Pericardium fibroblast (primary cell): Measurements from ENCODE around the gene NELL1.

- RAMPAGE, long total RNA: no peak
Measured at GRCh38 chr11:19784650-19785276, 72.1 kb downstream of the NAV2 start.

- RAMPAGE, long total RNA: no peak
Measured at GRCh38 chr11:19793304-19793721, 80.7 kb downstream of the NAV2 start.

DNA sequence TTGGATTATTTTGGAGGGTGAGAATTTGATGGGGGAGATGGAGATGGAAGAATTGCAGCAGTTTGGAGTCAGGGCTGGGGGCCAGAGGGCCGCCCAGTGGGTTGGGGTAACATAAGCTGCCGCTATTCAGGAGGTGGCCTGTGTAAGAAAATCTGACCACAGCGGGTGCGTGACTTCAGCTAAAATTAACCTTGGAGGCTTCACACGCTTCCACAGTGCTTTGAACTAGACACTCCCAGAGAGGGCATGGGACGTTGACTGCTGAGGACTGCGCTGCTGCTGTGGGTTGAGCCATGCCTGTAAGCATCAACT, 100.8 kb downstream of the NAV2 start:
- RAMPAGE, long total RNA: no peak

DNA sequence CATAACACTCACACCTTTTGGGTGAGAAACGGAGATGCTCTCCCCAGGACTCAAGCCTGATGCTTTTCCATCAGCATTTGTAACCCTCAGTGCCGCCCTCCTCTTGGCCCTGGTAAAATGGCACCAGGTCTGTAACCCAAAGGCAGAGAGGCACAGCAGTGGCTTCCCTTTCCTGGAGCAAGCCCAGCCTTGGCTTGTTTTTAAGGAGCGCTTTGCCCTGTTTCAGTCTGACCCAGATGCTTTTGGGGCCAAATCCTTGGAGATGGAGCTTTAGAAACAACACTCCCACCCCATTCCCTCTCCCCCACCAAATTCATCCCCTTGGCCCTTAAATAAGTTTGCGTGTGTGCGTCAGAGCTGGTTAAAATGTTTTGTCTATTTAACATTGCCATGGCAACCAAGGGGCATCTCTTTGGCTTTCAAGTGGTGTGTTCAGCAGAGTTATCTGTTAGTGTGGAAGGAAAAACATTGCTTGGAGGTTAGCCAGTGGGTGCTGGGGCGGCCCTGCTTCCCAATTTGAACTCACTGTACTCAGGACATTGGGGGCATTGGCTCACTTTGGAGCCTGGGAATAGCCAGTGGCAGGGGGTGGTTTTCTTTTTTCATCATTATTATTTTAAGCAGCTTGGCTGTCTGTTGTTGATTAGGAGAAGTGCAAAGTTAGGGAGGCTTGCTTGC, 134.2 kb downstream of the NAV2 start:
- RAMPAGE, long total RNA: no peak

GRCh38 chr11:20020204-20020564, 140.1 kb downstream of the DBX1 start:
- RAMPAGE, long total RNA: no peak

- RAMPAGE, long total RNA: no peak
Measured at GRCh38 chr11:20668863-20669763, at the start of gene NELL1. Gene NELL1 (plus strand): TSS chr11:20669586.

DNA sequence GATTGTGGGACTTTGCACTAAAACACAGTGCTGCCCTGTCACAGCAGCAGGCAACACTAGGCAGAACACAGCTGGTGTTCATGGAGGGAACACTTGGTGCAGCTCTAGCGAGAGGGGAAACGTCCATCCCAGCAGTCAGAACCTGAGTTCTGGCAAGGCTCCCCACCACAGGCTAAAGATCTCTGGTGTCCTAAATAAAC, 716.2 kb upstream of the ANO5 start:
- RAMPAGE, long total RNA: no peak

- RAMPAGE, long total RNA: no peak
Measured at GRCh38 chr11:22076219-22076920, 116.5 kb upstream of the ANO5 start.

DNA sequence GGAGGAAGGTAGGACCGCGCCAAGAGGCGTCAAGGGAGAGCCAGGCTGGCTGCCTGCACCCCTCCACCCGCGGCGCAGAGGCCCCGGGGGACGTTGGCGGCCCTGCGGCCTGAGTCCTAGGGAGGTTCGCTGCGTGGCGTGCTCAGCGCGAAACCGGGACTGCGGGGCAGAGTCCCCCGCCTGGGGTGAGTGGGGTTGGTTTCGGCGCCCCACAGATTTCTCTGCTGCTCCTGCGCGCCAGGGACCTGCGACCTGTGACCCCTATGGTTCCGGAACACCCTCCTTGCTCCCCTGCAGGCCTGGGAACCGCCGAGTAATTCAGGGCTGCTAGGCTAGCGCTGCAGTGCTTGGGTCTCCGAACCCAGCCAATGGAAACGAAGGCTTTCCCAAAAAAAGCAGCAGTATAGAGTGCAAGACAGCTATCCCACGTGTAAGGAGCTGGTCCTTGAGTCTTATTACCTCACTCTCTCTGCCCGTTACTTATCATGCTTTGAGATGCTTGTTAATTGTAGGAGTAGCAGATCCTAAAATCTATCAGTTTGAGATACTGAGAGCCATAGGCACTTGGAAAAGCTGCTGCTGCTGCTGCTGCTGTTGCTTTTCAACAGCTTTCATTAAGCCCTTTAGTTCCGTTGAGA, 759 bp downstream of the ANO5 start:
- RAMPAGE, long total RNA: no peak

- RAMPAGE, long total RNA: no peak
Measured at GRCh38 chr11:22666194-22666422, 303 bp upstream of the GAS2 start.

DNA sequence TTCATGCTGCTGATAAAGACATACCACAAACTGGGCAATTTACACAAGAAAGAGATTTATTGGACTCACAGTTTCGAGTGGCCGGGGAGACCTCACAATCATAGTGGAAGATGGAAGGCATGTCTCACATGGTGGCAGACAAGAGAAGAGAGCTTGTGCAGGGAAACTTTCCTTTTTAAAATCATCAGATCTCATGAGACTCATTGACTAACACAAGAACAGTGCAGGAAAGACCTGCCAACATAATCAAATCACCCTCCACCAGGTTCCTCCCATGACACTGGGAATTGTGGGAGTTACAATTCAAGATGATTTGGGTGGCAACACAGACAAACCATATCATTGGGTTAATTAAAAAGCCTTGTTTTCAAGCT, 720.5 kb upstream of the ANO3 start:
- RAMPAGE, long total RNA: no peak

DNA sequence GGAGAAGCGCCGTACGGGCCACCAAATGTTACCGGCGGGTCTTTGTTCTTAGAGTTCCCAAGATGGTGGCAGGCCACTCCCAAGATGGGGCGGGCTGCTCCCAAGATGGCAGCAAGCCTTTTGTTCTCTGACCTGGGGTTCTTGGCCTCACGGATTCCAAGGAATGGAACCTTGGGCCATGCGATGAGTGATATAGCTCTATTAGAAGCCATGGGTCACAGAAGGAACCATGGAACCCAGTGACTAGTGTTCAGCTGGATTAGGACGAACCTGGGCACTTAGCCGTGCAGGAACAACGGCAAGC, 25.0 kb upstream of the MUC15 start:
- RAMPAGE, long total RNA: no peak

DNA sequence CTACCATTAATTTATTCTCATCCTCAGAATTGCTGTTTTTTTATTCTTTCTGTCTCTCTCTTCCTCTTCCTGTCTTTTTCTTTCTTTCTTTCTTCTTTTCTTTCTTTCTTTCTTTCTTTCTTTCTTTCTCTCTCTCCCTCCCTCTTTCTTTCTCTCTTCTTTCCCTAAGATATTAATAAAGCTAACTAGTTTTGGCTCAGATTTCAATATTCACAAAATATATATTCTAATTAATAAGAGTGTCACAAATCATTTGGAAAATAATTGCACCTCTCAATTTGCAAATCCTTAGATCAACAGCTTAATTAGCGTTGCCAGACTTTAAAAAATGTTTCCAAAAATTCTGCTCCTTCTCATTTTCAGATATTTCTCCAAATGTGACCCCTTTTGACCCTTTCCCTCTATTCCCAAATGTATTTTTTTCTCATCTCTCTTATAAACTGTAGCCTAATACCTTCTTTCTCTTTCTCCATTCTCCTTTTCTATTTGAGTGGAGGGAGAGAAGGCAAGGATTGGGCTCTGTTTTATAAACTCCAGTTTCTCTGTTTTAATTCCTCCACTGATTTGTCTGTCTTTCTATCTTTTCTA, 52.7 kb downstream of the SLC5A12 start:
- RAMPAGE, long total RNA: no peak

GRCh38 chr11:26841808-26842116, 119.9 kb upstream of the SLC5A12 start:
- RAMPAGE, long total RNA: no peak

GRCh38 chr11:27041163-27041922, 728 bp downstream of the BBOX1 start:
- RAMPAGE, long total RNA: no peak

GRCh38 chr11:27094286-27094521, 53.6 kb downstream of the BBOX1 start:
- RAMPAGE, long total RNA: no peak

DNA sequence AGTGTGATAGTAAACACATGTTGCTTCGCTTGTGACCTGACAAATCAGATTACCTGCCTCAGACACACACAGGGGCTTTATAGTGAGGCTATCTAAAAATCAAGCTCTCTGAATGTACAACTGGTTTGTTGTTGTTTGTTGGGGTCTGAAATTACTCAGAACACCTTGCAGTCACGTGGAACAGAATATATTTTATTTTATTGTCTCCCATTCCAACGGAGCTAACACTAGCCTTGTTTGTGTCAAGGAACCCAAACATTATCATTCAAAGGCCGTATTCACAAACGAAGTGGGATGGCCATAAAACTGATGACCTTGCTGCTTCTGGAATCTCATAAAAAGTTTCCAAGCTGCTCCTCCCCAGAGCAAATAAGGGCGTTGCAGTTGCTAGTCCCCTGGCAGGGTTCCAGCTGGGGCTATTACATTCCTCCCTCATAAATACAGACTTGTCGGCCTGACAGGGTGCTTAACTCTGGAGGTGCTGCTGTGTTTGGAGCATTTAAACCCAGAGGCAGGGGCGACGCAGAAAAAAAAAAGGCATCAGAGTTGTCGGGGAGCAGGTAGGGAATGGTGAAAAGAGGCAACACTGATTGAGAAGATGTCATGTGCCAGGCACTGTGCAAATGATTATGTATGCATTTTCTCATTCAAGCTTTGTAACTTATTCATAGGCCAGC, 161.1 kb downstream of the CCDC34 start:
- RAMPAGE, long total RNA: no peak

DNA sequence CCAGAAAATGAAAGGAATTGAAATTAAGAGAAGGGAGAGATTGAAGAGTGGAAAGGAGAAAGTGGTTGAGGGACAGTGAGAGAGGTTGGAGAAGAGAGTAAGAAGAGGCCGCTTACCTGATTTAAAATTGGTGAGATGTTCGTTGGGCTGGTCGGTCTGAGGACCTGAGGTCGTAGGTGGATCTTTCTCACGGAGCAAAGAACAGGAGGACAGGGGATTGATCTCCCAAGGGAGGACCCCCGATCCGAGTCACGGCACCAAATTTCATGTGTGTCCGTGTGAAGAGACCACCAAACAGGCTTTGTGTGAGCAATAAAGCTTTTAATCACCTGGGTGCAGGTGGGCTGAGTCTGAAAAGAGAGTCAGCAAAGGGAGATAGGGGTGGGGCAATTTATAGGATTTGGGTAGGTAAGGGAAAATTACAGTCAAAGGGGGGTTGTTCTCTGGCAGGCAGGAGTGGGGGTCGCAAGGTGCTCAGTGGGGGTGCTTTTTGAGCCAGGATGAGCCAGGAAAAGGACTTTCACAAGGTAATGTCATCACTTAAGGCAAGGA, 66.0 kb downstream of the BDNF start:
- RAMPAGE, long total RNA: no peak

GRCh38 chr11:28157754-28158174, 49.6 kb downstream of the METTL15 start:
- RAMPAGE, long total RNA: no peak

- RAMPAGE, long total RNA: no peak
Measured at GRCh38 chr11:28836029-28836995, 728.1 kb downstream of the METTL15 start.